Adrenal gland (tissue), 7 donors: ENCODE measurements around a stretch of chr20.

GRCh38 chr20:62307502-62308244 lies 4.9 kb downstream of the ADRM1 start:
- PRO-cap, 3 experiments: no peak in any of the 3 experiments
- RAMPAGE, long total RNA, 4 experiments: start-site peak on the plus strand in 3 of 4 experiments, at chr20:62307750-62308173 at its widest, 113 to 210 reads per replicate
- RRBS: 47% methylated on average over 8 of the region's 41 CpGs

DNA sequence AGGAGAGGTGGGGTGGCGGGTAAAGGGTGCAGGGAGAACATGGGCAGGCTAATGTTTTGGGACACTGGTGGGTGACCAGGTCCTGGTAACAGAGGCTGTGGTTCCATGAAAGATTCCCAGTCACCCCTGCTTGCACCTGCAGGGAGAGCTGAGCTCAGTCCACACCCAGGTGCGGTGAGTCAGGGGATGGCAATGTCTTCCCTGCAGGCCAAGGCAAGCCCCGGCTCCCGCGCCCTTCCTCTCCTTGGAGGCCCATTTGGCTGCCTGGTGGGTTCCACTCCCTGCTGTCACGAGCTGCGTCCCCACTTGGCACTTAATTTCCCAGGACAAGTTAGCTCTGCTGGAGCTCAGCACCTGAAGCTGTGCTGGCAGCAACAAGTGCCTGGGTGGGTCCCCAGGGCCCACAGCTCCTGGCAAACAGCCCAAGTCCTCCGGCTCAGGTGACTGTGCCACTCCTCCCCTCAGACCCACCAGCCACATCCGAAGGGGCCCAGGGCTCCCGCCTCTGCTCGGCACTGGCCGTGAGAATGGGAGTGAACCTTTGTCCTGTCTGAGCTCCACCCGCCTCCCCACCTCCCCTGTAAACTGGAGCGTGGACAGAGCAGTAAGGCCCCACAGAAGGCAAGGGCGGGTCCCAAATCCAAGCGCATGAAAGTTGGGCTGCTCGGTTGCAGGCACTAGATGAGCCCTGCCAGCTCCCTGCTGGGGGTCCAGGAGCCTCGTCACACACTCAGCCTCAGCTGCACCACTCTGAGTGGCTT lies 17.0 kb downstream of the LAMA5 start:
- PRO-cap, 3 experiments: no peak in any of the 3 experiments
- RAMPAGE, long total RNA, 4 experiments: no peak in any of the 4 experiments
- RRBS: no CpG with 5 or more reads among the region's 18 CpGs

- PRO-cap, 3 experiments: peak in 2 of 3 experiments; most common plus-strand start chr20:62366030 (in 1); most common minus-strand start chr20:62365848 (in 2)
- RAMPAGE, long total RNA, 4 experiments: no peak in any of the 4 experiments
- RRBS: 25% methylated on average over 3 of the region's 10 CpGs
These were observed 1.3 kb downstream of the LAMA5 start for GRCh38 chr20:62365662-62366281.

DNA sequence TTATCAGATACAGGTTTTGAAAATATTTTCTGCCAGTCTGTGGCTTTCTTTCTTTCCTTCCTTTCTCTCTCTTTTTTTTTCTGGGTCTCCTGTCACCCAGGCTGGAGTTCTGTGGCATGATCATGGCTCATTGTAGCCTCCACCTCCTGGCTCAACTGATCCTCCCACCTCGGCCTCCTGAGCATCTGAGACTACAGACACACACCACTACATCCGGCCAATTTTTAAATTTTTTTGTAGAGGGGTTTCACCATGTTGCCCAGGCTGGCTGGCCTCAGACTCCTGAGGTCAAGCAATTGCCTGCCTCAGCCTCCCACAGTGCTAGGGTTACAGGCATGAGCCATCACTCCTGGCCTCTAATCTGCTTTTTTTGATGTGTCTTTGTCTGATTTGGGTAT lies 2.6 kb upstream of the RPS21 start:
- PRO-cap, 3 experiments: no peak in any of the 3 experiments
- RAMPAGE, long total RNA, 4 experiments: no peak in any of the 4 experiments
- RRBS: no CpG with 5 or more reads among the region's 2 CpGs

- PRO-cap, 3 experiments: no peak in any of the 3 experiments
- RAMPAGE, long total RNA, 4 experiments: no peak in any of the 4 experiments
- RRBS: no CpG with 5 or more reads among the region's 33 CpGs
These were observed 9.4 kb downstream of the RPS21 start for GRCh38 chr20:62396164-62396927.

- PRO-cap, 3 experiments: no peak in any of the 3 experiments
- RAMPAGE, long total RNA, 4 experiments: no peak in any of the 4 experiments
- RRBS: 52% methylated on average over 3 of the region's 47 CpGs
These were observed 78.7 kb upstream of the GATA5 start for GRCh38 chr20:62554245-62555216.

DNA sequence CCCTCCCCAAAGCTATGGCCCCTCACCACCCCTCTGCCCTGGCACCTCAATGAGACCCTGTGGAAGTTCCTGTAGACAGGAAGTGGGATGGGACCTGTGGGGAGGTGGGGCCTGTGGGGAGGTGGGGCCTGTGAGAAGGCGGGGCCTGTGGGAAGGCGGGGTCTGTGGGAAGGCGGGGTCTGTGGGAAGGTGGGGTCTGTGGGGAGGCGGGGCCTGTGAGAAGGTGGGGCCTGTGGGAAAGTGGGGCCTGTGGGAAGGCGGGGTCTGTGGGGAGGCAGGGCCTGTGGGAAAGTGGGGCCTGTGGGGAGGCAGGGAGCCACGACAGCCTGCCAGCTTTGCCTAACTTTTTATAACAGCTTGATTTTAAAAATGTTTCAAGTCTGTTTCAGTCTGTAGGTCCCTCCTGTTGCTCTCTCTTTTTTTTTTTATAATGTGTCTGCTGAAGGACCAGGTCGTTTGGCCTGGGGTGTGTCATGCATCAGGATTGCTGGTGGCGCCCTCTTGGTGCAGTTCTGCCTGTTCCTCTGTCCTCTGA lies 70.5 kb upstream of the SLCO4A1 start:
- PRO-cap, 3 experiments: no peak in any of the 3 experiments
- RAMPAGE, long total RNA, 4 experiments: no peak in any of the 4 experiments
- RRBS: no CpG with 5 or more reads among the region's 8 CpGs

DNA sequence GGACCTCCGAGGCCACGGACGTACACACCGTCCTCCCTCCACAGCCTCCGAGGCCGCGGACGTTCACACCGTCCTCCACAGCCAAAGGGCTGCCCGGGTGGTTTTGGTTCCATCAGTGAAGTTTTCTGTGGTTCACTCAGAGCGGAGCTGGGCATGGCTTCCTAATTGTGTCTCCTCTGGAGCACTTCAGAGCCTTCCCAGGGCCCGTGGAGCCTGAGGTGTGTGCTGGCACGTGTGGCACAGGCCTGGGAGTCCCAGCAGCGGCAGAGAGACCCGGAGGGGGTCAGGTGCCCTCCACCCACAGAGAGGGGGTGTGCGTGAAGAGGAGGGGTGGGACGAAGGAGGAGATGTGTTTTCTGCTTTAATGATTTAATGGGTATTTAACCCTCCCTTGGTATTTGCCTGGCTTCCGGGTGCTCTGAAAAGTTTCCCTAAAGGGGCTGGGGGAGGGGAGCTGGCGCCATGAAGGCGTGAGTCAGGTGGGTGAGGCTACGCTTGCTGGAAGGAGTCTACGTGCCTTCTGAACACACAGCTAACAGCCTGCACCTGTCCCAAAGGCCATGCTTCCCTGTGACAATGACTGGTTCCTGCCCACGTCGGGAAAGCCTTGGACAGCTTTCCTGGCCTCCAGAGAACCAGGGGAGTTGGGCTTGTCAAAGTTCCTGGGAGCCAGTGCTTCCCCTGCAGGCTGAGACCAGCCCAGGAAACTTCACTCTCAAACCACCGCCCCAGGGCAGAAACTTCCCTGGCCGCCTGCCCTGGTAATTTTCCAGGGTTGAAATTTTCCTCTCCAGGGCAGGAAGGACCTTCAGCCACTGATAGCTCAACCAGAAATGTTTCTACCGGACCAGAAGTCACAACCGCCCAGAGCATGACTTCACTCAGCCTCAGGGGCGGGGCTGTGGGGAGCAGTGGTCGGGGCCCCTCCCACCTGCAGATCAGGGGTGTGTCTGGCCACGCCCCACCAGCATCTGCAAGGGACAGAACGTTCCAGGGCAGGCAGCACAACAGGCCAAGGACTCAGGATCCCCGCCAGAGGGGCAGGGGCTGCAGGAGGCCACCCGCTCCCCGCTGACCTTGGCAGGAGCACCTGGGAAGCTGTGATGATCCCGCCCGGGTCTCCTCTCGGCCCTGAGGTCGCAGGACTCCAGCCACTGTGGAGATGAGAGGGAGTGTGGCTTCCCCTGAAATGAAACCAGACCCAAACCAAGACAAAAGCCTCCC lies 18.7 kb upstream of the SLCO4A1 start:
- PRO-cap, 3 experiments: peak in 3 of 3 experiments; most common plus-strand start position 473 of the sequence (in 3); most common minus-strand start position 433 of the sequence (in 1)
- RAMPAGE, long total RNA, 4 experiments: start-site peak on the minus strand in 1 of 4 experiments, centred at position 631 of the sequence, 8 reads per replicate
- RRBS: no CpG with 5 or more reads among the region's 39 CpGs

GRCh38 chr20:62647628-62648527 lies 5.6 kb downstream of the SLCO4A1 start:
- PRO-cap, 3 experiments: peak in 1 of 3 experiments; most common plus-strand start chr20:62648180 (in 1); most common minus-strand start chr20:62647947 (in 1)
- RAMPAGE, long total RNA, 4 experiments: no peak in any of the 4 experiments
- RRBS: 82% methylated on average over 2 of the region's 33 CpGs

GRCh38 chr20:62651572-62651959 lies 9.3 kb downstream of the SLCO4A1 start:
- PRO-cap, 3 experiments: no peak in any of the 3 experiments
- RAMPAGE, long total RNA, 4 experiments: no peak in any of the 4 experiments
- RRBS: no CpG with 5 or more reads among the region's 11 CpGs

DNA sequence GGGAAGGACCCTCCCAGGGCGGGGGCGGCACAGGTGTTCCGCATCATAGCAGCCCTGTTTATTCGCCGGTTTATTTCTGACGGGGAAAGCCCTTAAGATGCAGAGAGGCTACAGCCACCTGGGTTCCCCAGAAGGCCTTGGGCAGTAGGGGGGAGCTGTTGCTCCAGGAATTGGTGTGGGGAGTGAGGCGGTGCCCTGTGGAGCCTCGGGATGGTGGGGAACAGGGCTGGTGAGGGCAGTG lies 13.0 kb downstream of the SLCO4A1 start:
- PRO-cap, 3 experiments: no peak in any of the 3 experiments
- RAMPAGE, long total RNA, 4 experiments: no peak in any of the 4 experiments
- RRBS: 88% methylated on average over 3 of the region's 8 CpGs

DNA sequence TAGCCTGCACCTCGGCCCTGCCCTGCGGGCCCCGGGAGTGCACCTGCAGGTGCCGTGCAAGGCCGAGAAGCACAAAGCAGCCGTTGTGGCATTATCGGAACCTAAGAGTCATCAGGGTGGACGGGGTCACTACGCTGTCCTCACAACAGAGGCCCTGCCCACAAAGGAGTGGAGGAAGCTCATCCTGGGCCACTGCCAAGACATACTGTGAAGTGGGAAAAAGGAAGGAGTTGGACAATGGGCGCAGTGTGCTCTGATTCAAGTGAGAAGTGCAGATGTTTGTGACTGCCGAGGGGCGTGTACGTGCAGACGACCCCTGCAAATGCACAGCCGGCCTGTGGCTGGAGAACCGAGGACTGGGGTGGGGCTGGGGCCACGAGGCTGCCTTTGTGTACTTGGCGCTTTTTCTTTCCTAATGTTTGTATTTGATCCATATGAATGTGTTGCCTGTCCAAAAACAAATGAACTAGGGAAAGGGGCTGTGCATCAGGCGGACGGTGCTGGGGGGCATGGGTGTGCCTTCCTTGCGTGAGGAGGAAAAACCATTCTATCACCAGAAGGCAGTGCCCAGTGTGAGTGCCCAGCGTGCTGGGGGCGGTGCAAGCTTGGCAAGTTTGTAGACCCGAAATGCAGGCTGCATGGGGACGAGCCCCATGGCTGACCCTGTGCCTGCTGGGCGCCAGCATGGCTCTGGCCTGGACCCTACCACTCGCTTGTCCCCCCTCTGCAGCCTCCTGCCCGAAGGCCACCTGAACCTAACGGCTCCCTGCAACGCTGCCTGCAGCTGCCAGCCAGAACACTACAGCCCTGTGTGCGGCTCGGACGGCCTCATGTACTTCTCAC lies 24.9 kb downstream of the SLCO4A1 start:
- PRO-cap, 3 experiments: peak in 1 of 3 experiments; most common plus-strand start position 246 of the sequence (in 1); most common minus-strand start position 113 of the sequence (in 1)
- RAMPAGE, long total RNA, 4 experiments: no peak in any of the 4 experiments
- RRBS: no CpG with 5 or more reads among the region's 33 CpGs

GRCh38 chr20:62704196-62705015 lies 4.2 kb upstream of the NTSR1 start:
- PRO-cap, 3 experiments: peak in 1 of 3 experiments; most common minus-strand start chr20:62704396 (in 1)
- RAMPAGE, long total RNA, 4 experiments: no peak in any of the 4 experiments
- RRBS: no CpG with 5 or more reads among the region's 29 CpGs

DNA sequence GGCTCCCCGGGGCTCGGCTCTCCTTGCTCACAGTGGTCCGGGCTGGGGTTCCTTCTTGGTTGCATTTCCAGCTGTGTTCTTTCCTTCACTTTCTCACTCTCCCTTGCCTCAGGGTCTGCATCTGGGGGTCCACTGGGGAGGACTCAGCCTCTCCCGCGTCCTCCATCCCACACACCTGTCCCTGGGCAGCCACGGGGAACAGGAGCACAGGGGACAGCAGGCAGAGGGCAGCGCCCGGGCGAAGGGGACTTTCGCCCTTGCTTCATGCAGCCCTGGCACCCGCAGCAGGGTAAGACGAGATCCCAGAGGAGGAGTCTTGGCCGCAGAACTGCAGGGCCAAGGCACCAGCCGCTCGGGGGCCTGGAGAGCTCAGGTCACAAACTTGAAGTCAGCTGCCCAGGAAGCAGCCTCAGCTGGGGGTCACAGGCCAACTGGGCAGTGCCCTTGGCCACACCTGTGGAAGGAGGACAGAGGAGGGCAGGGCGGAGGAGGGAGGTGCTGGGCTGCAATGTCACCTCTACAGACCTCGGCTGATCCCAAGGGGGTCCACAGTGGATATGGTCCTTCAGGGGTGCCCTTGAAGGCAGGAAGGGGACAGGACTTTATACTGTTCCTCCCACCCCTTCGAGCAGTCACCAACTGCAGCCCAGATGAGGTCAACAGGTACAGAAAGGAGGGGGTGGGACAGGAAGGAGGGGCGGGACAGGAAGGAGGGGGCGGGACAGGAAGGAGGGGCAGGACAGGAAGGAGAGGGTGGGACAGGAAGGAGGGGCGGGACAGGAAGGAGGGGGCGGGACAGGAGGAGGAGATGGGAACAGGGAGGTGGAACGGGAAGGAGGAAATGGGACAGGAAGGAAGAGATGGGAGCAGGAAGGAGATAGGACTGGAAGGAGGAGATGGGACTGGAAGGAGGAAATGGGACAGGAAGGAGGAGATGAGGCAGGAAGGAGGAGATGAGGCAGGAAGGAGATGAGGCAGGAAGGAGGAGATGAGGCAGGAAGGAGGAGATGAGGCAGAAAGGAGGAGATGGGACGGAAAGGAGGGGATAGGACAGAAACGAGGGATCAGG lies 19.7 kb upstream of the MRGBP start:
- PRO-cap, 3 experiments: peak in 2 of 3 experiments; most common plus-strand start position 833 of the sequence (in 1); most common minus-strand start position 635 of the sequence (in 1)
- RAMPAGE, long total RNA, 4 experiments: no peak in any of the 4 experiments
- RRBS: no CpG with 5 or more reads among the region's 25 CpGs

DNA sequence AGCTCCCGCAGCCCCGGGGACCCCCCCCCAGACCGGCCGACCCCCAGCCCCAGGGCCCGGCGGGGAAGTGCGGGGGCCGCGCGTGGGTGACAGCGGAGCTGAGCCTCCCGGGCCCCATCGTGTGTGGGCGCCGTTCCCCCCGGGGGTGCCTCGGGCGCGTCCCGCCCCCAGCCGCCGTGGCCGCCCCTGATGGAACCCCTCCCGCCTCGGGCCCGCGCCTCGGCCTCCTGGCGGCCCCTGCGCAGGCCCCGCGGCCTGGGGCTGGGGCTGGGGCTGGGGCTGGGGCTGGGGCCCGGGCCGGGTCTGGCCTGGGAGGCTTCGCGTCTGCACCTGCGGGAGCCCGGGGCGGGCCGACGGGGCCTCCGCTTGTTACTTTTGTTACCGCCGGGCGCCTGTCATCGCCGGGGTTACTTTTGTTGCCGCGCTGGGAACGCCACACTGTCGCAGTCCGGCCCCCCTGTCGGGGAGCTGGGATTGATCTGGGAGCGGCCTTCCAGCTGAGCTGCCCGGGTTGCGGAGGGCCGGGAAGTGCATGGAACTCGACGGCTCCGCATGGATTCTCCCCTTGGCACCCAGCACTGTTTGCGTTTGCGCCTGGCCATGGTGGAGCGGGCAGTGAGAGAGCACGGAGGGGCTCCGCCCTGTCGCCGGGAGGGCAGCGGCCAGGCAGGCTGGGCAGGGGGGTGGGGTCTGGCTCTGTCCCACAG lies 656 bp downstream of the OGFR start:
- PRO-cap, 3 experiments: no peak in any of the 3 experiments
- RAMPAGE, long total RNA, 4 experiments: no peak in any of the 4 experiments
- RRBS: 1% methylated on average over 30 of the region's 68 CpGs

- PRO-cap, 3 experiments: no peak in any of the 3 experiments
- RAMPAGE, long total RNA, 4 experiments: no peak in any of the 4 experiments
- RRBS: no CpG with 5 or more reads among the region's 17 CpGs
These were observed 1.9 kb upstream of the DIDO1 start for GRCh38 chr20:62927852-62928941.

GRCh38 chr20:62930370-62930864 lies 4.1 kb upstream of the DIDO1 start:
- PRO-cap, 3 experiments: no peak in any of the 3 experiments
- RAMPAGE, long total RNA, 4 experiments: no peak in any of the 4 experiments
- RRBS: no CpG with 5 or more reads among the region's 4 CpGs

DNA sequence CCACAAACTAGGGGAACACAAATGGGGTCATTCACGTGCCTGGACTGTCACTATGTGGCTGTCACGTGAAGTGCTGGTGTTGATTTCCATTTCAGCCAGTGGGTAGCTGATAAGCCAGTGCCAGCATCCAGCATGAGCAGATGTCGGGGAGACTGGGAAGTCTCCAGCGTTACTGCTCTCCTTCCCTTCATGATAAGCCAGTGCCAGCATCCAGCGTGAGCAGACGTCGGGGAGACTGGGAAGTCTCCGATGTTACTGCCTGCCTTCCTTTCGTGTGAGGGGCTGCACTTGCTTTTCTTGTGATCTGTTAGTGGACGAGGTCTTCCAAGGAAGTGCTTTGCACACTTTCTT lies 5.5 kb upstream of the SLC17A9 start:
- PRO-cap, 3 experiments: no peak in any of the 3 experiments
- RAMPAGE, long total RNA, 4 experiments: no peak in any of the 4 experiments
- RRBS: no CpG with 5 or more reads among the region's 10 CpGs

DNA sequence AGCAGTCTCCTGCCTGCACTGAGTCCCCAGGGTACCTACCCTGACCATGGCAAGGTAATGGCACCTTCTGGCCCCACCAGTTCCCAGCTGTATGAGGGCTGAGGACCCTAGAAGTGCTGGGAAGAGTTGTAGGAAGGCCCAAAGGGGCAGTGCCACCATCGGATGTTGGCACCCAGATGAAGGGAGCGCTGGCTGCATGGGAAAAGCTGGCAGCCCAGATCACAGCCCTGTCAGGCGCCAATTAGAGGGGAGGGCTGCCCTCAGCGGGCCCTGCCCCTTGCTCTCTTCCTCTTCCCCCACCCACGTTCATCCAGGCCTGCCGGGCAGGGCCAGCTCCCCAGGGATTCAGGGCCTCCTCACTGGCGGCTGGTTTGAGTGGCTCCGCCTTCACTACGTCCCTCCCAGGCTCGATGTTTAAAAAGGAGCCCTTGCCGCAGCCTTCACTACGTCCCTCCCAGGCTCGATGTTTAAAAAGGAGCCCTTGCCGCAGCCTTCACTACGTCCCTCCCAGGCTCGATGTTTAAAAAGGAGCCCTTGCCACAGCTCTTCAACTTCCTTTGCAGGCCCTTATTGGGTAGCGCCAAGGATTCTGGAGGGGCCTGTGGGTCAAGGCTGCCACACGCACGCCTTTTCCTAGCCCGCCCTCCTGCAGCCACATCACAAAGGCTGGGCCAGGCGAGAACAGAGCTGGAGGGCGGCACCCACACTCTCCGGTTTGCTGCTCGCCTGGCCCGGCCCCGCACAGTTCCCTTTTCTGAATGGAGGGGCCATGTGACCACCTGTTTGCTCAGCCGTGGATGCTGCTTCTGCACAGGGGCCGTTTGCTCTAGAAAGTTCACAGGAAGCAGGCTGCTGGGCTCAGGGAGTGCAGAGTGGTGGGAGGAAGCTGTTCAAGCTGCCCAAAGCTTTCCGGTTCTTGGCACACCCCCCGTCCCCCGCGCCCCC lies 1.4 kb downstream of the SLC17A9 start:
- PRO-cap, 3 experiments: peak in 3 of 3 experiments; most common plus-strand start position 657 of the sequence (in 1); most common minus-strand start position 559 of the sequence (in 1)
- RAMPAGE, long total RNA, 4 experiments: no peak in any of the 4 experiments
- RRBS: no CpG with 5 or more reads among the region's 32 CpGs

DNA sequence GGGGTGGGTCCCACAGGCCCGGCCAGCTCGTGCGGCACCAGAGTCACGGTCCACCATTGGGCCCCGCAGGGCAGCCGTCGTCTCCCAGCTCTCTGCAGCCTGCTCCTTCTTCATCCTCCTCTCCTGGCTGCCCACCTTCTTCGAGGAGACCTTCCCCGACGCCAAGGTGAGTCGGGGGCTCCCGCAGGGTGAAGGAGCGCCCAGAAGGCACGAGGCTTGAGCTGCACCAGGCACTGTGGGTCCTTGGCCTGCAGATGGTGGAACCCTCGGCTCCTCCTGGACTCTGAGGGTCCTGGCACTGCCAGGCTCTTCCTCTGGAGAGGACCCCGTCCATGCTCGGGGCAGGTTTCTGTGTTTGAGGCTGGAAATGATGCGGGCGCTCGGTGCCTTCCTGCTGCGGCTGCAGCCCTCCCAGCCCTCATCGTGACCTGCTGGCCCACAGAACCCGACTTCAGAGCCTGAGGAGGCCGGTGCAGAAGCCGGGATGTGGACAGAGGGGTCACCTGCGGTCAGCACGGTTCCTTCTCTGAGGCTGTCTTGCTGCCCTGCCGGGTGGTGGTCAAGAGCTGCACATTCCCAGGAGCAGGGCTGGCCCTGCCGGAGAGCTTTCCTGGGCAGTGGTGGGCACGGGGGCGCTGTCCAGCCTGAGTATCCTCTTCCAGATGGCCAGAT lies 11.1 kb downstream of the SLC17A9 start:
- PRO-cap, 3 experiments: no peak in any of the 3 experiments
- RAMPAGE, long total RNA, 4 experiments: no peak in any of the 4 experiments
- RRBS: 75% methylated on average over 7 of the region's 31 CpGs